ENCODE results near the genes SHMT1, FBXW10 and ULK2.

- PRO-cap = bidirectional peak, plus-strand start at chr17:18363687, minus-strand start at chr17:18363495
Measured at GRCh38 chr17:18363095-18363933, at the start of gene SHMT1. SHMT1 (minus strand) TSS chr17:18363550.

DNA sequence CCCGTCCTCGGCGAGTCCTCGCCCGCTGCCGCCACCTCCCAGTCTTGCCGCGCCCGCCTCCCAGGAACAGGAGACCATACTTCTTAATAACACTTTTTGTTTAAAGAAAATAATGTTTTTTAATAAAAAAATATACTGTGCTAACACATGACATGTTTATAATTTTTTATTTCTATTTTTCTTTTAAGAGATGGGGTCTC lies 9.1 kb downstream of the FOXO3B start:
- PRO-cap = no peak

- PRO-cap = unidirectional peak, plus-strand start at chr17:18679566
Measured at GRCh38 chr17:18679411-18679650, 2.8 kb downstream of the FOXO3B start.

GRCh38 chr17:18743796-18744310 lies at the start of gene FBXW10:
FBXW10 (plus strand) TSS chr17:18744054.
- PRO-cap = no peak

DNA sequence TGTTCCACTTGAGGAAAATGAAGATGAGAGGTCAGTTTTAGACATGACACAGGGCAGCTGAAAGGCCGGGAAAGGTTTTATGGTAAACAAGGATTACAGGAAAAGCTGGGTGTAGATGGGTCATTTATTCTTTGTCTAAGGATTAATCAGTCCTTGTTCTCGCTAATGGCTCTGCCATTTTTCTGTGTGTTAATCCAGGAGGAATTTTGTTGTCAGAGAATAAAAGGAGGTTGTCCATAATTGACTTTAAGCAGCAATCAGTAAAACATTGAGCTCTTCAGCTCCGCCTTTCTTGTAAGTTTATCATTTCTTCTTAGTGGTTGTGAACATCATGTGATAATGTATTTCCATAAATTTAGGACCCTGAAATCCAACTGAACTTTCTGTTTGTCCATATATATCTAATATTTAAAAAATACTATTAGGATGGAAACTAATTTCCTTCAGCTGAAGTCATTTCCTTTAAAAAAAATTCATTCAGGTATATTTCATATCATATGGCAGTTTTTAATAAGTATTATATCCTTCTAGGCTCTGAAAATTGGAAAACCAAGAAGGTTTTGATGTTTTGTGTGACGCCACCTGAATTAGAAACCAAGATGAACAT lies 7.4 kb downstream of the PRPSAP2 start:
- PRO-cap = no peak

- PRO-cap = no peak
Measured at GRCh38 chr17:18988376-18989238, 16.0 kb downstream of the FAM83G start.

GRCh38 chr17:19247315-19248078 lies 10.3 kb downstream of the EPN2 start:
- PRO-cap = no peak

DNA sequence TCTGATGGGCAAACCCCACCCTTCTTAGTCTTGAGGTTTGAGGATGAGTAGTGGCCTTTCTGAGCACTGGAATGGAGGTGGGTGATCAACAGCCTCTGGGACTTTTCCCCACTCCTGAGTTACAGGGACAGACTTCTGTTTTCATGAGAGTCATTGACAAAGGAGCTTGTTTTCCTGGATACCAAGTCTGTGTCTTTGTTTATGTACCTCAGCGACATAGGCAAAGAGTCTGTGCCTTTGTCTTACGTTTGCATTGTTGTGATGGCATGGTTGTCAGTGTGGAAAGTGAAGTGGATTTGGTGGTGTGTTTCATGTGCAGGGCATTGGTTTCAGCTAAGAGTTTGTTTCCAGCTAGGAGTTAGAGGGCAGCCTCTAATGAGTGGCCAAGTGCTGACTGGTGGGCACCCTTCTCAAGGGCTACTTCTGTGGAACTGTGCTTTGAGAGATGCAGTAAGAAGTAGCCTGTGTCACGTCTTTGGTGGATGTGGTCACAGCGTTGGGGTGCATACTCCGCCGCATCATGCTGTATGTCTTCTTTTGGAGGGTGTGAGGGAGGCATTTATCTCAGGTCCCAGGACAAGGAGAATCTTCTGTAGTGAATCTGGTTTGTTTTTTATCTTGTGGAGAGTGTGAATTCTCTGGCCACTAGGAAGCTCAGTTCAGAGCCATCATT lies 17.6 kb downstream of the EPN2 start:
- PRO-cap = no peak

GRCh38 chr17:19268671-19269022 lies 31.5 kb downstream of the EPN2 start:
- PRO-cap = no peak

DNA sequence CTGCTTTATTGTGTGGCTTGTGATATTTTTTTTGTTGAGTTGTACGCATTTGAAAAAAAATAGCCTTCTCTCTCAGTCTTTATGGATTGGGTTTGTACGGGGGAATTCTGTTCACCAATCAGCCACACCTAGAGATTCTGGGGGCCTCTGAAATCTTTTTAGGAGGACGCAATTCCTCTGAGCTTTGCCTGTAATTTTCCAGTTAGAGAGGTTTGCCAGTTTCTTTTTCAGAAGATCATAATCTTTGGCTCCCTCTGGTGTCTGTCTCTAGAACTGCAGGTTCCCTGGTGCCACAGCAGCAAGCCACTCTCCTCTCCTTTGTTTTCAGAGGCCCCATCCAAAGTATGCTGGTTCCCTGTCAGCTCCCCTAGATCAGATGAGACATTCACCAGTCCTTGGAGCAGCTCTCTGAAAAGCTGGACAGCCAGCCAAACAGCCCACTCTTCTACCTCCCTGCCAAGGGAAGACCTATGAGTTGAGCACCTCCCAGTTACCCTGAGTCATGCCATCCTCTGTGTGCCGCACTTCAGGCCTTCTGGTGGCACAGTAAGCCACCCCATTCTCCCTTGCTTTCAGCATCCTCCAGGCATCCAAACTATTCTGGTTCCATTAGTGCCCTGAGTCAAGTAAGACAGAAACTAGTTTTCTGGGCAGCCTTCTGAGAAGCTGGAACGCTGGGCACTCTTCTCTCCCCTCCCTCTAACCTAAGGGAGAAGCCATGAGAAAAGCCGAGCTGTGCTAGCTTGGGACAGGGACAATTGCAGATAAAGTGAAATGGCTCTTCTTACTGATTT lies 36.2 kb downstream of the RNF112 start:
- PRO-cap = unidirectional peak, minus-strand start at position 130 of the sequence

DNA sequence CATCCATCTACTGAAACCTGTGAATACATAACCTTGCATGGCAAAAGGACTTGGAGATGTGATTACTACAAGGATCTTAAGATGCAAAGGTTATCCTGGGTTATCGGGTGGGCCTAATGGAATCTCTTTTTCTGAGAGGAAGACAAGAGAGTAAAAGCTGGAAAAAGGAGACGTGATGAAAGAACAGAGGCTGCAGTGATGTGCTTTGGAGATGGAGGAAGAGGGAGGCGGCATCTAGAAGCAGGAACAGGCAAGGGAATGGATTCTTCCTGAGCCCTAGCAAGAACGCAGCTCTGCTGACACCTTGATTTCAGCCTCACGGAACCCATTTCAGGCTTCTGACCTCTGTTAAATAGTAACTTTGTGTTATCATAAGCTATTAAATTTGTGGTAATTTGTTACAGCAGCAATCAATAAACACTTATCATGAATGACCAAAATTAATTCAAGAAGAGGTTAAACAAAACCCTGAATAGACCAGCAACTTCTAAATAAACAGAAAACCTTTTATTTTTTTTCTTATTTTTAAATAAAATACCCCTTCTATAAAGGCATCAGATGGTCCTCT lies 4.2 kb upstream of the SLC47A1 start:
- PRO-cap = no peak

DNA sequence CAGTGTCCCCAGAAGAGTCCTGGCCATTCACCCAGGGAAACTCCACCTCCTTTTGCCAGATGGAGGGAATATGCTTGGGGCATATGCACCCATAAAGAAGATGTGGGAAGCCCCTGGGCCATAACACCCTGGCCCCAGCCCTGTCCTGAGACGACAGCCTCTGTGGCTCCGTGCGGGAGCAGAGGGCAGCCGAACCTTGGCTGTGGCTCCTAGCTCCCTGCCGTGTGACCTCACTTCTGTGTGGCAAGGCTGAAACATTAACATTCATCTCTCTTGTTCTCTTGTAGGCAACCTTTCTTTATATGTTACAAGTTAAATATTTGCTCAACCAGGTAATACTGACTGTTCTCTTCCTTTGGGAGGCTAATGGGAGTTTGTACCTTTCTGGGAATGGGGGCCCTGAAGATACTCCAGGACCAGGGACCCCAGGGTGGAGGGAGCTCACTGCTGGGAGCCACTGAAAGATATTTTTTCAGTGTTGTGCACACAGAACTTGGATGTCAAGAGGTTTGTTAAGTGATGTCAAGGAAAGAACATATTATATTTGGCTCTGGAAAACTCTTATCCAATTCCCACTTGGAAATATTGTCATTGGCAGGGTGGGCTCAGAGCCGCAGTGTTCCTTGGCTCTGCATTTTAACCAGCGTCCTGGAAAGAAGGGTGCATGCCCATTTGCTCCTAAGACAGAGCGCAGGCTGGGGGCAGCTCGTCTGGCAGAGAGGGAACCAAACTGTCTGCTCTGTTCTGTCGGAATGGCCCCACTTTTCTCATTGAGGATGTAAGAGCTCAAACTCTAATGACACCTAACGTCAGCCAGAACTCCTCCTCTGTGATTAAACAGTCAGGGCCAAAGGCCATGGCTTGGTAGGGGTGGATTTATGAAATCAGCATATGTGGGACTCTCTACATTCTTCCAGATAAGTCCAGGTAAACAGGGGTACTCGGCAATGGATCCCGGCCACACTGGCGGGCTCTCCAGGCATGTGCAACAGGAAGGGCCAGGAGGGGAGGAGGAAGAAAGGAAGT lies 17.8 kb downstream of the SLC47A1 start:
- PRO-cap = no peak

DNA sequence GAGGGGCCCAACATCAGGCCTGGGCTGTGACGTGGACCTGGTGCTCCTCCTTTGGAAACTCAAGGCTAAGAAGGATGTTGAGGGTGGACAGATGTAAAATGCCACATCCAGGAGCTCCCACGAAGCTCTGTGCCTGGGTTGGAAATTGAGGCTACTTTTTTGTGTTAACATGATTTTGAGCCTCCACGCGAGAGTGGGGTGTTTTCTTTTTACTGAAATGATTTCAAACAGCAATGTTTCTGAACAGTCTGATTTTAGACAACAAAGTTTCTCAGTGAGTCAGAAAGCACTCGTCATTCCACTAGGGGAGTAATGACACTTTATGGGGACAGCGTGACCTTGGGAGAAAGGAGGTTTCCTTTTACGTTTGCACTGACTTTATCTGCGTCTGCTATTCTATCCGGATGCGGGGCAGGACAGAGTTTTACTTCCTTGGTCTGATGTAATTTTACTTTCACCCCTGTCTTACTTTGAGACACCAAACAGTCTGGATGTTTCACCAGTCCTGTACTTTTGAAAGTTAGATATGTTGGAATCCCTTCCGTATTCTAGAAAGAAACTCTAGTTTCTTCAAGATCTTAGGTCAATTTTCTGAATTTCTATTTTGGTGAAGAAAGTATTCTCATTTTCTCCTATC lies 20.7 kb downstream of the SLC47A1 start:
- PRO-cap = no peak

DNA sequence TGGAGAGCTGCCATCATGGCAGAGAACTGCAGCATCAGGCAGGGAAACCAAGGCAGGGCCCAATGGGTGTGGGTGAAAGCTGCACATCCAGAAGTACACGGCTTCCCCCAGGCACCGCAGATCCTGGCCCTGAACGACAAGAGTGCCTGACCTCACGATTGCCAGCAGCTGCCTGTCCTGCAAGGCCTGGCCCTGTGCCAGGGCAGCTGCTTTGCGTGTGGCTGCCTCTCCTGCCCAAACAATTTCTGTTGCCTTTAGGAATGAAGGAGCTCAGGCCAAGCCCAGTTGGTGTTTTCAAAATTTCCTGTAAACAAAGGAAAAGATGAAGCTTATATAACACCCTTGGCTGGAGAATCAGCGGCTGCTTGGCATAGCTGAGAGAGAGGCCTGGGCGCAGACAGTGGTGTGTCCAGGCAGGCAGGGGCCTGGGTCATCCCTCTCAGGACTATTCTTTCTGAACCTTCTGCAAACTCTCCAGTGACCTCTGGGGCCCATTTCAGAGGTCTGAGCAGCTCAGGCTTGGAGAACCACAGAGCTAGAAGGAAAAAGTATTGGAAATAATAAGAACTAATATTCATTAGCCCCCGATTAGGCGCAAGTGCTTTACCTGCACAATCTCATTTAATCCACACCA lies 11.8 kb upstream of the SLC47A2 start:
- PRO-cap = unidirectional peak, minus-strand start at position 247 of the sequence

- PRO-cap = bidirectional peak, plus-strand start at chr17:19745128, minus-strand start at chr17:19745011
Measured at GRCh38 chr17:19744514-19745928, 3.1 kb downstream of the ALDH3A1 start.

- PRO-cap = unidirectional peak, minus-strand start at chr17:19867936
Measured at GRCh38 chr17:19867248-19868485, at the start of gene ULK2. ULK2 (minus strand) TSS chr17:19867936.

DNA sequence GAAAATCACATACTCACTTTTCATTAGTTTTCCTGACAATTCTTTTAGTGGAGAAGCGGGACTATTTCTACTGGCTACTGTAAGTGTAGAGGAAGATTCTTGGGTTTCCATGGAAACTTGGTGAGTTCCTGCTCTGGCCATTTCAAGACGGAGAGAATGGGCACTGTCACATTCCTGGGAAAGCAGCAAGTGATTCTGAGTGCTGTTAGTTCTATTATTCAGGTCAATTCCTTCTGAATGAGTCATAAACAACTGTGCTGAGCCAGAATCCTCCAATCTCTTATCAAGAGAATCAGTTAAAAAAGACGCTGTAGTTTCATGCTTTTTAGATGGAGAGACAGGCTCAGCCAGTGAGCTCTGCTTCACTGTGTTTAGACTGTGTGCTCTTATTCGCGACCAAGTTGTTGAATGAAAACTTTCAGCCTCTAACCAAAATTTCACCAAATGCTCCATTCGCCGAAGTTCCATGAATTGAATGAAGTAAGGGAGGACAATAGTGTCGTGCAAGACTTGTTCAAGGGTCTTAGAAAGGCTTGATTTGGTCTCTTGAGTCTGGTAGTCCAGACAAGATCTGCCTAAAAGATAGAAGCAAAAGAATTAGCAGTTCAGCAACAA lies 19.5 kb downstream of the AKAP10 start:
- PRO-cap = no peak

DNA sequence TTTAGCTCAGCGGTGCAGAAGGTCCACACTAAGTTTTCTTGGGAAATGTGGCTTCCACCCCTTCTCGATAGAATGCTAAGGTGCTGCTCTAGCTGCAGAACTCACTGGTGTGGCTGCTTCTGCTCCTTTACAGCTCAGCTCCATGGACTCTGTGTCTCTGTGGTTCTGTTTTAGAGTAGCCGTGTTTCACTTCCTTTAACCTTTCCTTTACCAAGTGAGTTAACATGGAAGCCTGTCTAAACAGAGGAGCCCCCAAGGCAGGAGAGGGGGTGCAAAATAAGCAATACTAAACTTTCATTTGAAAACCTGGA lies 65.3 kb downstream of the SPECC1 start:
- PRO-cap = no peak

DNA sequence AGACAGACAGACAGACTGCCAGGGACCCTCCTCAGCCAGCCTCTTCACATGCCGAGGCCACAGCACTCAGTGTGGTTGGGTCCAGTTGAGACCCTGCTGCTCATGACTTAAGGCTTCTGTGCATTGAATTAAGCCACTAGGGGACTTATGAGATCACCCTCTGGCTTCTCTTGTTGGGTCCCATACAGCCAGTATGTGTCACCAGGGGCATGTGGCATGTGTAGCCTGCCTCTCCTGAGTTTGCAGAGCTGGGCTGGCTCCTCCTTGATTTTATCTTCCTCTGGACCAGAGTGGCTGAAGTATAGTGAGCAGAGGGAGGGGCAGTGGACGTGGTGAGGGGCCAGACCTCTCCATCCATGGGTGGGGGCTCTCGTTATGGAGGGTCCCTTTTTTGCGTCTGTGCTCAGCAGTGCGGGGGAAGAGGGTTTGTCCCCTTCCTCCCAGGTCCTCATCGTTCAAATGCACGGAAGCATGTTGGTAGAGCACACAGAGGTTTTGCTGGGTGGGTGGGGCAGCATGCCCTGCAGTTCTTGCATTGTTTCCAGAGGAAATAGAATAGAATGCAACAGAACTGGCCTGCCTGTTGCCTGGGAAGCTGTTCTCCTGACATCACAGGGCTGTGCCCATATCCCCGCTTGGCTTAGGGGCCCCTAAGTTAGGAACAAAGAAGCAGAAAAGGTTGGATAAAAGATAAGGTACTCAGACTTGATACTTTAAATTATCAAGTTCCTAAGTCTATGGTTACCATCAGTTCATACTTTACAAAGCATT lies 77.4 kb downstream of the SPECC1 start:
- PRO-cap = no peak

DNA sequence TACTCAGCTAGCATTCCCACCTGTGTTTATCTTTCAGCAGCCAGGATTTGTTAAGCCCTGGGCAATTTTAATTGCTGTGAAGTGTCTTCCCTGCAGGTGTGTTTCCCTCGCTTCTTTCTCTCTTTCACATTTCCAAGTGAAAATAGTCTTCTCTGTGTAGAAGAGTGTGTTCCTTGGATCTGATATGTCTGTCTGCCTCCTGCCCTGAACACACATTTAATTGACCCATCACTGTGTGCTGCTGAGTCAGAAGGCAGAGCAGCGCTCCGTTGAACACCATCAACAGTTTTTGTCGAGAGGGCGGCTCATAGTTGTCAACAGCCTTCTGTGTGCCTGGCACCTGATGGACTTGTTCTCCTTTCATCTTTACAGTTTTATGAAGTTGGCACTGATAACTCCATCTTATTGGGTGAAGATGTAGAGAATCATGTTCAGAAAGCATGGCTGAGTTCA lies 83.3 kb downstream of the SPECC1 start:
- PRO-cap = no peak